Smooth muscle cell (in vitro differentiated cells): ENCODE data around the genes TMEM176A and CHPF2.

- RAMPAGE, long total RNA = no peak
Measured at GRCh38 chr7:150370605-150371268, 2.1 kb downstream of the REPIN1 start.

DNA sequence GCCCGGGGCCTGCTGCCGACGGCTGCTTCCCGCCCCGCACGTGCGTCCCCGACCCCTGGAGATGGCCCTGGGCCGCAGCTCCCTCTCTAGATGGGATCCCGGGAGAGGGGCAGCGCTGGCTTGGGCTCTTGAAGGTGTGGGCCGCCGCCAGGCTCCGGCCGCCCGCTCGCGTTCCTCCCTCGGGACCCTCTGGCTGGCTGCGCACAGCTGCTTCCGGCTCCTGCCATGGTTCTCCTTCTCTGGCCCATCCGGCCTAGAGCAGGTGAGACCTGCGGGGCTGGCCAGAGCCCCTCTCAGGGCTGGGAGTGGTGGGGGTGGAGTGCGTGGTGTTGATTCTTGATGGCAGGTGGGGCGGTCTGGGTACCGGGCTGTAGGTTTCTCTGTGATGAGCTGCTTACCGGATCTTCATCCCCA, 2.8 kb downstream of the ENSG00000284691 start:
- RAMPAGE, long total RNA = no peak

GRCh38 chr7:150448359-150449271, 1.8 kb upstream of the GIMAP8 start:
- RAMPAGE, long total RNA = no peak

DNA sequence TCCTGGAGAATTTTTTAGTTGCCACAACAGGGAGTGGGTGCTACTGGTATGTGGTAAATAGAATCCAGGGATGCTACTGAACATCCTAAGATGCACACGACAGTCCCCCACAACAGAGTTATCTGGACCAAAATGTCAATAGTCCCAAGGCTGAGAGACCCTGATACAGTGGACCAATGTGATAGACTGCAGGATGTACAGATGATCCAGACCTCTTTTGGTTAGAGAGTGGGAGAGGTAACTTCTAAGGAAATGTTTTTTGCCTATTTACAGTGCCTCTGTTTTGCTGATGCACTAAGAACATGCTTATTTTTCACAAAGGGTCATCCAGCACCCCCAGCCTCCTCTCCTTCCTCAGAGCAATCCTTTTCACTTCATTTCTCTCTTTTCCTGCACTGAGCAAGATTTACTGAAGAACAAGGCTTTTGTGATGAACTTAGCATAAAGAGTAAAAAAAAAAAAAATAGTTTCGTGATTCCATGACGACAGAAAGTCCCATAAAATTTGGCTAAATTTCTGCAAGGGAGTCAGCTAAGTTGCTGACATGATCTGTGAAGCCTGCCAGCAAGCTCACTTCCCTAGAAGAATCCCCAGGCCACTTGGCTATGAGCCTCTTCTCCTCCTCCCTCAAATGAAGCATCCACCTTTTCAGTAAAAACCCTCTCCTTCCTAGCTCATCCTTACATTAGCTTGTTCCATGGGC, 30.6 kb downstream of the GIMAP8 start:
- RAMPAGE, long total RNA = no peak

GRCh38 chr7:150515562-150516347, 1.1 kb downstream of the GIMAP7 start:
- RAMPAGE, long total RNA = no peak

DNA sequence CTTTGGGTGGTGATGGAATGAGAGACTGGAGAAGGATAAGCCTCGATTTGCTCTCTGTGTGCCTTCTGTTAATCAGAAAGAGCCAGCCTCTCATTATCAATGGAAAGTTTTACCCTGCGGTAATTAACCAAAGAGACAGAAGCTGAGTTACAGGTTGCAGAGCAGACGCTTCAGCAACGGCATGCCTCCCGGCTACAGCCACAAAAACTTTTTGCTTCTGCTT, 18.0 kb downstream of the GIMAP4 start:
- RAMPAGE, long total RNA = no peak

GRCh38 chr7:150631299-150631879, 796 bp downstream of the GIMAP6 start:
- RAMPAGE, long total RNA = no peak

DNA sequence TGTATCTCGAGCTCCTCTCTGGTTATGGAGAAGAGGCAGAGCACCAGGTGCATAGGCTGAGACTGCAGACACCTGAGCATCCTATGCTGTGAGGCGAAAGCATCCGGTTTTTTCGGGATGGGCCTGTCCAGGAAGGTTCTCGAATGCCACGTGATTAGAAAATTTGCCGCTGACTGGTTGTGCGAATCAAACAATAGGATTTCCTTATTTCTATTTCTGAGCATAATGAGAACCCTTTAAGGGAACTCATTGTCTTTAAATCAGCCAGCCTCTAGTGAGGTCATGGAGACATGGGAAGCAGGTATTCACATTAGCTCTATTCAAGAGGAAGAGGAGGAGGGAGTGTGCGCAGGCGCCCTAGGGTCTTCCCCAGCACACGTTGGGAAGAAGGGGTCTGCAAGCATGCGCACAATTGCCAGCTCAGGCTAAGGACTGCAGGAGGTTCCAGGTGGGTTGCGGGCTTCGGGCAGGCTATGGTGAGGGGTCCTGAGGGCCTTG, 5.6 kb downstream of the GIMAP1 start:
- RAMPAGE, long total RNA = no peak

DNA sequence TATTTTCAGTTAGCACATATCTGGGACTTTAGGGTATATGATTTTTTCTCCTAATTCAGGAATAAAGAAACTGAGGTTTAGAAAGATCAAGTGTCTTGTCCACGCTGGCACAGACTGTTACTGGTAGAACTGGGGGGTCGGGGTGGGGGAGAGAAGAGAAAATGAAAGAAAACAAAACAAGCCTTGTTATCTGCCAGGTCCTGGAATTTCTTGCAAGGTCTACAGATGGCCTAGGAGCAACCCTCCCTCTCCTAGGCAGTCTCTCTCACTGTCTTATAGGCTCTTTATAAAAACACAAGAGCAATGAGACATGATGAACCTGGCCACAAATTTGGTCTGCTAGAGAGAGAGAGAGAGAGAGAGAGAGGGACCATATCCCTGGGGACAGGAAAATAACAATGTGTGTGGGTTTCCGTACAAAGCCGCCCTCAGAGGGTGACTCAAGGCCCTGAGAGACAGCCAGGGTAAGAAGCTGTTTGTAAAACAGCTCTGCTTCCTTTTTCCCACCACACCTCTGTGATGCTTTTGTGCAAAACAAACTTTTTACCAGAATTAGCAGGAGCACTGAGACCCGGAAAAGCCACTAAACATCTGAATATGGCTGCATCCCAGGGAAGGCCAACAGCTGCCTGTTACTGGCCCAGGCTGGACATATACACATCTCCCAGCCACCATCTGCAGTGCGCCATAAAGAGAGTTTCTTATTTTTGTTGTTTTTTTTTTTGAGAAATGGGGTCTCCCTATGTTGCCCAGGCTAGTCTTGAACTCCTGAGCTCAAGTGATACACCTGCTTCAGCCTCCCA, 18.3 kb downstream of the GIMAP5 start:
- RAMPAGE, long total RNA = no peak

DNA sequence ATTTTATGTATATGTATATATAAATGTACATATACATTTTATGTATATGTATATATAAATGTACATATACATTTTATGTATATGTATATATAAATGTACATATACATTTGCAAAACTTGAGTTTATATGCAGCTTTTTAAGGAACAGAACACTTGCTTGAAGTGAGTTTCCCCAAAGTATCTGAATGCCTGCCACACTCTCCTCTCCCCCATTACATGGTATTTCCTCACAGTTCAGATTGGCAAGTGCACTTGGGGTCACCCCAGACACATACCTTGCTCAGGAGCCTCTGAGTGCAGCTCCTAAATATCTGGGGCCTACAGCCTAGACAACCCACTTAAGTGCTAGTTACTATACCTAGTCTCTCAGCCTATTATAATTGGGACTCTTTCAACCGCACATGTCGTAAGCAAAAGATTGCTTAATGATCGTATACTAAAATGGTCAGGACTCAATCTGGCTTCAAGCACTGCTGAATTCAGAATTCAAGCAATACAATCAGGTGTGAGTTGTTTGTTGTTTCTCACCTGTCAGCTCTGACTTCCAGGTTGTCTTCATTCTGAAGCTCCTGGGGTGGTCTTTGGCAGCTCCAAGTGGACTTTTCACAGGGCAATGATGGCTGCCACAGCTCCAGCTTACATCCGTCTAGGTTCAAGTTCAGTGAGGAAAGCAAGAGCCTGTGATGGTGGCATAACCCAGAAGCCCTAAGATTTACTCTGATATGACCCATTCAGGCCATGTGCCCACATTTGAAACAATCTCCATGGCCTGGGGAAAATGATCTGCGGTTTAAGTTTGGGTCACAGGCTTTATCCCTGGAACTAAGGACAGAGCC, 19.8 kb downstream of the TMEM176B start:
- RAMPAGE, long total RNA = no peak

- RAMPAGE, long total RNA = start-site peak on the minus strand at chr7:150800319-150800367, 102 and 512 reads in 2 replicates; start-site peak on the plus strand at chr7:150800764-150800812, 243 and 113 reads in 2 replicates
Measured at GRCh38 chr7:150800256-150801127, at the start of gene TMEM176A. Gene TMEM176A (plus strand): TSS chr7:150800769.

- RAMPAGE, long total RNA = no peak
Measured at GRCh38 chr7:150947628-150947871, 30.6 kb downstream of the KCNH2 start.

GRCh38 chr7:150954469-150955150, 23.5 kb downstream of the KCNH2 start:
- RAMPAGE, long total RNA = no peak

- RAMPAGE, long total RNA = no peak
Measured at GRCh38 chr7:150964427-150965195, 13.5 kb downstream of the KCNH2 start.

DNA sequence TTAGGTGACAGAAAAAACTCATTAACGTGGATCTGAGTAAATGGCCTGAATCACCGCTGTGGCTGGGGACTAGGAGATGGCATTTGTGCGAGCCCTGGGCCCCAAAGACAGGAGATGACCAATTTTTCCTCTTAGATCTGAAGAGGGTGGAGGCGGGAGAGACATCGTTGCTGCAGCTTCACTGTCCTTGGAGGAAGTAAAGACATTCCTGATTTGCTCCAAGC, 2.0 kb downstream of the AGAP3 start:
- RAMPAGE, long total RNA = no peak

DNA sequence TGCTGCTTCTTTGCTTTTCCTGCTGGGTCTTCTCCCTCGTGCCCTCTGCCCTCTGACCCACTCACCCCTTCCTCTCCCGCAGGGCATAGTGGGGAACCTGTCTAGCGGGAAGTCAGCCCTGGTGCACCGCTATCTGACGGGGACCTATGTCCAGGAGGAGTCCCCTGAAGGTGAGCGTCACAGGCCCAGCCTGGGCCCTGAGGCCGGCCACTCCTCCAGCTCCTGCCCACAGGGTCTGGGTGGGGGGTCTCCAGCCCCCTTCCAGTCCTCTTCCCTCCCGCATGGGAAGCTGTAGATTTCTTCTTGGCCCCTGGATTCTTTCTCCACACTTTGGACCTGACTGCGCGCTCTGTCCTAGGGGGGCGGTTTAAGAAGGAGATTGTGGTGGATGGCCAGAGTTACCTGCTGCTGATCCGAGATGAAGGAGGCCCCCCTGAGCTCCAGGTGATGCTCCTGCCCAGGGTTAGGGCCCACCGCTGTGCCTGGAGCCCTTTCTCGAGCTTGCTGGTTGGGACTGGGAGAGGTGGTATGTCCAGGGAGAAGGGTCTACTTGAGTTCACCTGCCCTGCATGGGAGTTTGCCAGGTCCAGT, 30.8 kb downstream of the AGAP3 start:
- RAMPAGE, long total RNA = no peak

DNA sequence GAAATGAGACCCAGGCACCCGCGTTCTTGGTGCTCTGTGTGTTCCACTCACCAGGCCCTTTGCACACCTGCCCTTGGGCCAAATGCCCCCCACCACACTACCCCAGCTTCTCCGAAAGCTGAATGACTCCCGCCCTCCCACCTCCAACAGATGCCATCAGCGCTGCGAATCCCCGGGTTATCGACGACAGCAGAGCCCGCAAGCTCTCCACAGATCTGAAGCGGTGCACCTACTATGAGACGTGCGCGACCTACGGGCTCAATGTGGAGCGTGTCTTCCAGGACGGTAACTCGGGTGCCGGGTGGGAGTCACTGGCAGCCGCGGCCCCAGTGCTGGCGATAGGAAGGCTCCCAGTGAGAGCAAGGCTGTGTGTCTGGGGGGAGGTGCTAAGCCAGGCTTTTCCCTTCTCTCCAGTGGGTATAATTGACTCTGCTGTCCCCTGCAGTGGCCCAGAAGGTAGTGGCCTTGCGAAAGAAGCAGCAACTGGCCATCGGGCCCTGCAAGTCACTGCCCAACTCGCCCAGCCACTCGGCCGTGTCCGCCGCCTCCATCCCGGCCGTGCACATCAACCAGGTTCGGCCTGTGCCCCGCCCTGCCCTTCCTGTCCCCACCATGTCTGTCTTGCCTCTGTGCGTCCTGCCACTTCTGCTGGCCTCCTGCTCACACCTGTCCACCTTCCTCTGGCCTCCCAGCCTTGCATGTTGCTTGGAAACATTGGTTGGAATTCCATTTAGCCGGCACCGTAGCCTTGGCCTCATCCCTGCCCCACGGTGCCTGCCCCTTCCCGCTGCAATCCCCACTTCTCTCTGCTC, 32.0 kb downstream of the AGAP3 start:
- RAMPAGE, long total RNA = no peak

DNA sequence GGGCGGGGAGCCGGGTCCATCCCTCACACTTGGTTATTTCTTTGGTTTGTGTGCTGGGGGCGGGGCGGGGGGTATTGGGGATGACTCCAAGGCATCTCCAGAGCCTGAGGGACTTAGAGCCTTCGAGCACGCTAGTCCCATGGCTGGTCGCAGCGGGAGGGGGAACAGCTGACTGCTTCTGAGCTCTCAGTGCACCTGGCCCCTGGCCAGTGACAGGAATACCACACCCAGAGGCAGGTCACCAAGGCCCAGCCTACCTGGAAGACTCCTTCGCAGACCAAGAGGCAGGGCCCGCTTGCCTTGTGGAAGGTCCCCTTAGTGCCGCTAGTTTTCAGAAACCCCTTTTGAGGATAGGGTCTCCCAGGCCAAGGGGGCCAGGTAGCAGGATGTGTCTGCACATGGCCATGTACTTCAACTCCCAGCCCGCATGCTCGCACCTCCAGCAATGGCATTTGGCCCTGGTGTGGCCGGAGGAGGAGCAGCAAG, 40.3 kb downstream of the AGAP3 start:
- RAMPAGE, long total RNA = no peak

GRCh38 chr7:151232307-151232642, at the start of gene CHPF2:
Gene CHPF2 (plus strand): TSS chr7:151232483.
- RAMPAGE, long total RNA = no peak

DNA sequence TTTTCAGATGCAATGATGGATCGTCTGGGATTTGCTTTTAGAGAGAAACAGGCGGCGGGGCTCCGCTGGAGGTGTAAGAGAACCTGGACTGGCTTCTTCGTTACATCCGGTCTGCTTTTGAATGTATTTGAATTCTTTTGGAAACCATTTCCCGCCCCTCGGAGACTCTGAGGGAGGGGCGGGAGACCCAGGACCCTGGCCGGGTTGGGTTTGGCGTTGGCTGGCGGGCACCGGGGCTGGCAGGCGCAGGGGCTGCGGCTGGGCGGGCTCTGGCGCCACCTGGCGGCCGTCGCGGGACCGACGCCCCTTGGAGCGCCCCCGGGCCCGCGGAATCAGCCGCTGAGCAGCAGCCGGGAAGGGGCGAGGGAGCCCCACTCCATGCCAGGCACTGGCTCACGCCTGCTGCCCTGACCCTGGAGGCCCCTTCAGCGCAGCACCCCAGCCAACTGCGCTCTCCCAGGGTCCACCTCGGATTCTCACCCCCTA, 38.2 kb upstream of the NUB1 start:
- RAMPAGE, long total RNA = no peak